Heart right ventricle (tissue), 2 donors: ENCODE measurements around a stretch of chr17.

GRCh38 chr17:57420958-57421574 lies 164.7 kb downstream of the MSI2 start:
- PRO-cap, 2 experiments, result no peak in any of the 2 experiments

- PRO-cap, 2 experiments, result no peak in any of the 2 experiments
Measured at GRCh38 chr17:57603967-57604430, 141.1 kb downstream of the CCDC182 start.

DNA sequence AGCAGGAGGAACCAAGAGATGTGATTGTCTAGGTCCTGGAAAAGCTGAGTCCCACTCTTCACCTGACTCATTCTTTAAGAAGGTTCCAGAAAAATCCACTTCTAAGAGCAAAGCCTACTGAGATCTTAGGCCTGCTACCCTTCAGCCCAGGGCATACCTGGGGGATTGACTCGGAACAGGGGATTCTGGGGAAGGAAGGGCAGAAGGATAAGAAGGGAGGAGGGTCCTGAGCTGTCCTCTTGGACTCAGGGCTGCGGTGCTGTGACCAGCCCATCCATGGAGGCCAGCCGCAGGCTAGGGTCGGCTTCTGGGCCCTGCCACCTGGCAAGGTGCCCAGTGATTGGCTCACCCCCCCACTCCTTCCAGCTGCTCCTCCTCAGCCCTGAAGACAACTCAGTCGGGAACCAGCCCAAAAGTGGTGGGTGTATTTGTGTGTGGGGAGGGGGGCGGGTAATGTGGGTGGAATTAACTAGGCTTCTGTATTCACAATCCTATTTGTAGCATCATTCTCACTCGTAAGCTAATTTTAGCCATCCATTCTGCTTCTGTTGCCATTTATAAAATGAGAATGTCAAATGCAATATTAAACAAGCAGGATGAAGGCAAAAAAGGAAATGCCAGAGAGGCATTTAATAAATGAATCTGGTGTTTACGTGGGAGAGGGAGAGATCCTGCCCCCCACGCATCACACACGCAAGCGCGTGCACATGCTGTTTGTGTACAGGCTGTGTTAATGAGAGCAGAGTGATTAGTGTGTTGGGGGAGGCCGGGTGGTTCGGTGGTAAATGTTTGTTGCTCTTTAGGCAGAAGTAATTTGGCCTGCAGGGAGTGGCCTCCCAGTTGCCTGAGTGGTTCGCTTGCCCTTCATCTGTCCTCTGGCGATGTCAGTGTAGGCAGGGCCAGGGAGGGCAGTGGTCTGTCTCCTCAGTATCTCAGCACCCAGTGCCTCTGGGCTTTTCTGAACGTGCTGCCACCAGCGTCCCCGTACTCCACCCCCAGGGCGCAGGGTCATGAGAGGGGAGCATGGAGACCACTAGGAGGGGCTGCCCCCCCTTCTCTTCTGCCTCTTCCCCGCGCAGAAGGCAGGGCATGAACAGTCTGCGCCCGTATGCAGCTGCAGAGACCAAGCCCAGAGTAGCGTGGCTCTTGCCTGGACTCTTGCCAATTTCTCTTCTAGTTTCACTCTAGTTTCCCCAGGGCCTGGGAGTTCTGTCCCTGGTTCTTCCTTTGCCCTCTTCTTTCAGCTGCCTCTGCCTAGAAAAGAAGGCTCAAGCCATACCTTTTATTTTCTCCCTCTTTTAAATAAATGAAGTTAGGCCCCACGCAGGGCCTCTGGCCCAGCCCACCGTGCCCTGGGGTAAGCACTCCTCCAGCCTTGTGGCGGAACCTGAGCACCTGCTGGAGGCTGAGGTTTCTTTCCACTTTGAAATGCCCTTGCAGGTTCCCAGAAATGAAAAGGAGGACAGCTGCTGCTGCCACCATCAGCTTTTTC lies 140.0 kb downstream of the CCDC182 start:
- PRO-cap, 2 experiments, result peak in 2 of 2 experiments; most common plus-strand start position 887 of the sequence (in 2); most common minus-strand start position 399 of the sequence (in 1)

- PRO-cap, 2 experiments, result no peak in any of the 2 experiments
Measured at GRCh38 chr17:57685262-57686006, 59.7 kb downstream of the CCDC182 start.

GRCh38 chr17:57851014-57851335 lies 1.1 kb upstream of the MRPS23 start:
- PRO-cap, 2 experiments, result no peak in any of the 2 experiments

DNA sequence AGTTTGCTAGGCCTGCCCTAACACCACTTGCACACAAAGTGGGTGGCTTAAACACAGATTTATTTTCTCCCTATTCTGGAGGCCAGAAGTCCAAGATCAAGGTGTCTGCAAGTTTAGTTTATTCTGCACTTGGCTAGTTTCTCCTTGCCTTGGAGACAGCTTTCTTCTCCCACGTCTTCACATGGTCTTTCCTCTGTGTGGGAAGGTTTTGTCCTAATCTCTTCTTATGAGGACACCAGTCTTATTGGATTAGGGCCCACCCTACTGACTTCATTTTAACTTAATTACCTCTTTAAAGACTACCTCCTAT lies 3.5 kb upstream of the MRPS23 start:
- PRO-cap, 2 experiments, result no peak in any of the 2 experiments

DNA sequence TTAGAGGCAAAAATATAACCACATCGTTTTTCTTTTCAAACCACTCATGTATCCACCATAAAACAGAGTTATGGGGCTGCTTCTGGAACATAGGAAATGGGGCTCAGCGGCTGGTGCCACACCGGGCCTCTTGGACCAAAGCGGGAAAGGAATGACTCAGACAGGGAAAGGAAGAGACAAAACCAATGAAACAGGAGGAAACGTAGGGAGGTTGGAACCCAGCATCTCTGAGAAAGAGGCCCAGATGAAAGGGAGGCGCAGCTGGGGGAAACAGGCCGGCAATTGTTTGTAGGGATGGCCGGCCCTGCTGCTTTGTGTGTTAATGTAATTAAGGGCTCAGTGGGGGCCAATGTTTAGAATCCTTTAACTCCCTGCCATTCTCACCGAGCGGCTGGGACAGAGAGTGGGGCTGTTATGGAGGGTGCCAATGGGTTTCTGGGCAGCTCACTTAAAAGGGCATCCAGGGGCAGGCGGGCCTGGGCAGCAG lies 28.4 kb downstream of the CUEDC1 start:
- PRO-cap, 2 experiments, result no peak in any of the 2 experiments

GRCh38 chr17:57935885-57936478 lies 19.2 kb downstream of the CUEDC1 start:
- PRO-cap, 2 experiments, result peak in 2 of 2 experiments; most common plus-strand start chr17:57936040 (in 2); most common minus-strand start chr17:57935974 (in 2)

- PRO-cap, 2 experiments, result peak in 1 of 2 experiments; most common plus-strand start chr17:57948812 (in 1)
Measured at GRCh38 chr17:57948223-57949240, 6.7 kb downstream of the CUEDC1 start.

DNA sequence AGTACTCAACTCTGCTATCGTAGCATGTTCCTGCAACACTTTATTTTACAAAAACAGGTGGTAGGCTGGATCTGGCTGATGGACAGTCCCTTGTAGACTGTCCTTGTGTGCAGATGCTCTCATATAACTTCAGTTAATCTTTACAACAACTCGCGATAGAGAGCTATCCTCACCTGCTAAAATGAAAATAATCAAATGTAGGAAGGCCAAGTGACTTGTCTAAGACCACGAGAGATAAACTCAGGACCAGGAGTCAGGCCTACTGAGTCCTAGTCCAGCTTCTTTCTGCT lies 3.0 kb downstream of the DYNLL2 start:
- PRO-cap, 2 experiments, result peak in 1 of 2 experiments; most common plus-strand start position 78 of the sequence (in 1)

GRCh38 chr17:58219842-58220271 lies 802 bp upstream of the MKS1 start:
- PRO-cap, 2 experiments, result no peak in any of the 2 experiments

- PRO-cap, 2 experiments, result no peak in any of the 2 experiments
Measured at GRCh38 chr17:58232538-58233130, 5.8 kb upstream of the LPO start.

DNA sequence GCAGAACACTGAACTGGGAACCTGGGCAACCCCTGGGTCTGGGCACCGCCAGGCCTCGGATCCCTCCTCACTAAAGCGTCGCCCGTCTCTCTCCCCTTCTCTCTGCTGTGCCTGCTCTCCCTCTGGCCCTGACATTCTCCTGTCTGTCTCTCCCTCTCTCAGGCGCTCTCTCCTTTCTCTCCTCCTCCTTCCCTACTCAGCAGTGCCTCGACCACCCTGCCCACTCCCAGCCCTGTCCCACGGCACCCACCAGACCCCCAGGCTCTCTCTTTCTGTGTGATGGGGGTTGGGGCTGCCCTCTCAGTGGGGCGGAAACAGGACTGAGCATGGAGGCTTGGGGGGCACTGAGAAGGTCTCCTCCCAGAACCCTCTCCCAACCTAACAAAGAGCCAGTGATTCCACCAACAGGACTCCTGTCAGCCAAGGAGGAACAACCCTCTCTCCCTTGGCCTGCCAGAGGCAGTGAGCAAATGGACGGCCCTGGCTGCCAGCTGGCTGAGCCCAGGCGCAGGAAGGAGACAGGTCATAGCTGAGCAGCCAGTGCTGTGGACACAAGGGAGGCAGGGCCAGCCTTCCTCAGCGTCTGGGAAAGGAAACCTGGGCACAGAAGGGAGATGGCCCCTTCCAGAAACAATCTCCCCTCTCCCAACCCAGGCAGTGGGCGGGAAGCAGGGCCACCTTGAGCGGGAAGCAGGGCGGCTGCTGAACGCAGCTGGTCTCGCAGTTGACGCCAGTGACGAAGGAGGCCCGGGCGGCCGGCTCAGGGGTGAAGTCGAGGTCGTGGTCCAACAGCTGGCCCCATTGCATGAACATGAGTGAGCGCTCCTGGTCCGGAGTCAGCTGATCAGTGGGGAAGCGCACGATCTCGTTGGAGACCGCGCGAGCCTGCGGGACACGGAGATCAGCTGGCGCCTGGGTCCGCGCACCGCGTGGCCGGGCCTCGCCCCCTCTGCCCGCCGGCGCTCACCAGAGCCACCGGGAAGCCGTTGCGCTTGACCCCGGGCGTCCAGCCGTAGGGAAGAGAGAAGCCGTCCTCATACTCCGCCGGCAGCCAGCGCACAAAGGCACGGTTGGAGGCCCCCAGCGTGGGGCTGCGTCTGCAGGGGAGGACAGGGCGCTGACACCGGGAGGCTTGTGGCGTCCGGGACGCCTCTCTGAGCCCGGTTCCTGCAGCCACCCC lies 2.0 kb downstream of the MPO start:
- PRO-cap, 2 experiments, result peak in 1 of 2 experiments; most common plus-strand start position 895 of the sequence (in 1); most common minus-strand start position 813 of the sequence (in 1)

DNA sequence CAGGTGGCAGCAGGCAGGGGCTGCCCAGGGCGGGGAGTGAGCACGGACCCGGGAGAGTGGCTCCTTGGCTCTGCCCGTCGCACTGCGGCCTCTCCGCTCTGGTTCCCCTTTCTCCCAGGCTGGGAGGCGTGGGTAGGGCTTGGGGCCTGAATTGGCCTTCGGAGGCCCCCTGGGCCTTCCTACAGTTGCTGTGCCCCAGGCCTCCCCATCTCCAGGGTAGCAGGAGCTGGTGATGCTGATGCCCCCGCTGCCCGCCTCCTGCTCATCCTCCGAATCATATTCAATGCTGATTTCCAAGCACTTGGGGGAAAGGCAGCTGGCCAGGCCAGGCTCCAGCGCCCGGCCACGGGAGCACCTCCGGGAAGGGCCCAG lies 20.1 kb downstream of the TSPOAP1 start:
- PRO-cap, 2 experiments, result no peak in any of the 2 experiments

DNA sequence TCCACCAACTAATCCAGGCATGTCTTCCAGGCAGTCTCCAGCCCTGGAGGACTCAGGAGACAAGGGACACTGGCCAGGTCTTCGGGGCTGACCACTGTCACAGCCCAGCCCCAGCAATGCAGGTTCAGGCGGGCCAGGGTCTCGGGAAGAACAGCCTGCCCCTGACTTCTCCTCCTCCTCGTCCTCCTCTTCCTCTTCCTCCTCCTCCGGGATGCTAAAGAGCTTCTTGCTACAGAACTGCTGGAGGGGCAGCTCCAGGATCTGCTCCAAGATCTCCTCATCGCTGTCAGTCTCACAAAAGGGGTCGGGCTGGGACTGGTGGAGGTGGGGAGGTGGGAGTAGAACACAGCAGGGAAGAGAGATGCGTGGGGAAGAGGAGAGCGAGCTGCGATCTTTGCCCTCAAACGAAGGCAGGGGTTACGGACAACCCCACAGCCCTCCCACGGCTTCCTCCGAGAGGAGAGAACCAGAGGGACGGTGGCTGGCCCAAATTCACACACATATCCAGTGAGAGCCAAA lies 19.5 kb downstream of the TSPOAP1 start:
- PRO-cap, 2 experiments, result no peak in any of the 2 experiments

DNA sequence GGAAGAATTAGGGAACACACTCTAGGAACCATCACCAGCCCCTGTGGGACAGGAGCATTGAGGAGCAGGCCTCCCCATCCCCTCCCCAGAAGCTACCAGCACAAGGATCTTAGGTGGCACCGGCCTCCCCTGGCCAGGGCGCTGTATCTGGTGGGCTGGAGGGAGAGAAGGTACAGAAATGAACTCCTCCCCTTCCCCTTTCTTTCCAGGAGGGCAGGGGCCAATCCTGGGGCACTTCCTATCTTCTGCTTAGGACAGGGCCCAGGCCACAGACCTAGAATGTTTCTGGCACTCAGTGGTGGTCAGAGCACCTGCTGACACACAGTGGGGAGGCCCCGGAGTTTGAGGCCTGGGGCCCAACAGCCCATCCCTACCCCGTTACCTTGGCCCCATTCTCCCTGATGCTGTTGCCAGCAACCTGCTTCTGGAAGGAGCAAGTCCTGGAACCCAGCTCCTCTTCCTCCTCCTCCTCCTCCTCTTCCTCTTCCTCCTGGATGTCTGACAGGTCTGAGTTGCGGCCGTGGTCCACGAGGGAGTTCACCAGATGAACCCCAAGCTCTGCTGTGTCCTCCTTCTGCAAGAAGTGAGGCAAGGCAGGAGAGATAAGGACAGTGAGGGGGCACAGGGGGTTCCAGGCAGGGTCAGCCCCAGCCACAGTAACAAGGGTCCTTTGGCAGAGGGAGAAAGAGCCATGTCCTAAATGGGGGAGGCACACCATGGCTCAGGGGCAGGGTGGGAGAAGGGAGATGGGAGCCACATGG lies 18.8 kb downstream of the TSPOAP1 start:
- PRO-cap, 2 experiments, result no peak in any of the 2 experiments

DNA sequence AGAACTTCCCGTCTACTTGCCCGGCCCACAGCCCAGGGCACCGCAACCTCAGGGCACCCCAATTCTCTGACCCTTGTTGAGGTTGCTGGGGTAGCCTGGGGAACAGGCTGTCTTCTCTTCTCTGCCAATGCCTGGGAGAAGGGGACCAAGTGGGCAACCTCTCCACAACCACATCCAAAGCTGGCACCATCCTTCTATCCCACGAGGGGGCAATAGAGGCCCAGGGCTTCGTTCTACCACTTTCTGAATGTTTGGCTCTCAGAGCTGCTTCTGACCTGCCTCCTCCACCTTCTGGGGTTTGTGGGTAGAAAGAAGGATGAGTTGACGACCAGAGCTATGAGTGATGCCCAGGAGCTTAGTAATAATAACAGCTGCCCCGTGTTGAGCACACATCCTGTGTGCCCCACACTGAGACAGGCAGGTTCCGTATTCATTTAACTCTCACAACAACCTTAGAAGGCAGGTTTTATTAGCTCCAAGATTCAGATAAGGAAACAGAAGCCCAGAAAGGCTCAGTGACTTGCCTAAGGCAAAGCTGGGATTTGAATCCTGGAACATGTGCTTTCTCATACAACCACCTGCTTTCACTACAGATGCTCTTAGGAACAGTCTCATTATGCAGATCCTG lies 11.1 kb downstream of the TSPOAP1 start:
- PRO-cap, 2 experiments, result no peak in any of the 2 experiments

- PRO-cap, 2 experiments, result no peak in any of the 2 experiments
Measured at GRCh38 chr17:58330061-58330543, 1.5 kb upstream of the TSPOAP1 start.

- PRO-cap, 2 experiments, result no peak in any of the 2 experiments
Measured at GRCh38 chr17:58330659-58330993, 2.0 kb upstream of the TSPOAP1 start.

DNA sequence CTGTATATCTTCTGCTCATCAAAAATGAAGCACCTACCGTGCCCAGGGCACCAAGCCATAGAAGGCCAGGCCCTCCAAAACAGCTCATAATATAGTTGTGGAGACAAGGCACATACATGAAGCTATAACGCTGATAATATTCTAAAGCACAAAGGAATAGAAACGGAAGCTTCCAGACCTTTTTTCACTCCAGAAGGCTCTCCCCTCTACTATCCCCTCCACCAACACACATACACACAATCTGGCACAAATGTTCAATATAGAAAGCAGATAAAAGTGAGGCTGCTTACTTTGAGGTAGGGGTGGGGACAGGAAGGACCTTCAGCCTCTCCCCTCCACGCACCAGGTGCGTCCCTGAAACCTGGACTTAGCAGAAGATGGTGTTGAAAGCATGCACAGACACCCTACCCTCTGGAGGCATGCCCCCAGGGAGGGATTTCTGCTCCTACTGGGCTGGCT lies 14.0 kb upstream of the SUPT4H1 start:
- PRO-cap, 2 experiments, result no peak in any of the 2 experiments